Tibial nerve (tissue), 3 donors: Measurements from ENCODE around the gene RBM44.

GRCh38 chr2:237540271-237540765 is 26.1 kb upstream of the PRLH start:
- PRO-cap, result no peak
- RAMPAGE, long total RNA, 3 experiments, result no peak in any of the 3 experiments

- PRO-cap, result no peak
- RAMPAGE, long total RNA, 3 experiments, result no peak in any of the 3 experiments
These were observed 3.3 kb upstream of the RAB17 start for GRCh38 chr2:237593719-237594417.

DNA sequence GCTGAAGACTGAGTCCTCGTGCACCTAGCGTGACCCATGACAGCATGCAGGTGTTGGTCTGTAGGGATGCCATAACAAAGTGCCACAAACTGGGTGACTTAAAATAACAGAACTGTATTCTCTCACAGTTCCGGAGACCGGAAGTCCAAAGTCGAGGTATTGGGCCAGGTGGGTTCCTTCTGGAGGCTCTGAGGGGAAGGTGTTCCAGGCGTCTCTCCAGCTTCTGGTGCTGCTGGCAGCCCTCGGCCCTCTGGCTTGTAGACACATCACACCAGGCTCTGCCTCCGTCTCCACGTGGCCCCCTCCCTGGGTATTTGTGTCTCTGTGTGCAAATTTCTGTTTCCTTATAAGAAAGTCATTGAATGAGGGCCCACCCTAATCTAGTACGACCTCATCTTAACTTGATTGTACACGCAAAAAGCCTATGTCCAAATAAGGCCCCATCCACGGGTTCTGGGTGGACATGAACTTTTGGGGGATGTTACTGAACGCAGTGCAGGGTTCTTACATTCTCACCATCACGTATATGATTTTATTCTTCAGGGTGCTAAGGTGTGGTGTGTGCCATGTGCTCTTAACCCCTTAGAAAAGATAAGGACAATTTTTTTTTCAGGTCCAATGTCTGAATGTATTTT is 34.6 kb downstream of the LRRFIP1 start:
- PRO-cap, result no peak
- RAMPAGE, long total RNA, 3 experiments, result no peak in any of the 3 experiments

- PRO-cap, result no peak
- RAMPAGE, long total RNA, 3 experiments, result no peak in any of the 3 experiments
These were observed 35.3 kb downstream of the LRRFIP1 start for GRCh38 chr2:237662541-237663190.

- PRO-cap, result bidirectional peak, plus-strand start at chr2:237692156, minus-strand start at chr2:237691824
- RAMPAGE, long total RNA, 3 experiments, result no peak in any of the 3 experiments
These were observed 63.8 kb downstream of the LRRFIP1 start for GRCh38 chr2:237690853-237691987.

GRCh38 chr2:237693537-237694250 is 66.3 kb downstream of the LRRFIP1 start:
- PRO-cap, result no peak
- RAMPAGE, long total RNA, 3 experiments, result no peak in any of the 3 experiments

DNA sequence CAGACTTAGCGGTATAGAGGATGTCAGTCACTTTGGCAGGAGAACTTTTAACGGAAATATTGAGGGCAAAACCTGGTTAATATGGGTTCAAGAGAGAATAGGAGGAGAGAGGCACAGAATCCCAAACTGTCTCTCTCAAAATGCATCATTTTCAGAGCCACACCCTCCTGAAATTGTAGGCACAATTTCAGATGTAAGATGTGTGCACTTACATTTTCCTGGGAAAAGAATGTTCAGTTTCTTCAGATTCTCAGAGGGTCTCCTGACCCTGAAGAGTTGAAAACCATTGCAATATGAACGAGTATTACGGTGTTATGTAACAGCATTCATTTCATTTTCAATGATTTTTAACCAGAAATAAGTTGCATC is 76.5 kb upstream of the RBM44 start:
- PRO-cap, result no peak
- RAMPAGE, long total RNA, 3 experiments, result no peak in any of the 3 experiments

GRCh38 chr2:237732085-237732597 is 66.4 kb upstream of the RBM44 start:
- PRO-cap, result no peak
- RAMPAGE, long total RNA, 3 experiments, result no peak in any of the 3 experiments

GRCh38 chr2:237732959-237733833 is 65.4 kb upstream of the RBM44 start:
- PRO-cap, result no peak
- RAMPAGE, long total RNA, 3 experiments, result no peak in any of the 3 experiments

GRCh38 chr2:237798450-237798878 is at the start of gene RBM44:
Gene RBM44, plus strand, starts transcription at chr2:237798779.
- PRO-cap, result no peak
- RAMPAGE, long total RNA, 3 experiments, result no peak in any of the 3 experiments

DNA sequence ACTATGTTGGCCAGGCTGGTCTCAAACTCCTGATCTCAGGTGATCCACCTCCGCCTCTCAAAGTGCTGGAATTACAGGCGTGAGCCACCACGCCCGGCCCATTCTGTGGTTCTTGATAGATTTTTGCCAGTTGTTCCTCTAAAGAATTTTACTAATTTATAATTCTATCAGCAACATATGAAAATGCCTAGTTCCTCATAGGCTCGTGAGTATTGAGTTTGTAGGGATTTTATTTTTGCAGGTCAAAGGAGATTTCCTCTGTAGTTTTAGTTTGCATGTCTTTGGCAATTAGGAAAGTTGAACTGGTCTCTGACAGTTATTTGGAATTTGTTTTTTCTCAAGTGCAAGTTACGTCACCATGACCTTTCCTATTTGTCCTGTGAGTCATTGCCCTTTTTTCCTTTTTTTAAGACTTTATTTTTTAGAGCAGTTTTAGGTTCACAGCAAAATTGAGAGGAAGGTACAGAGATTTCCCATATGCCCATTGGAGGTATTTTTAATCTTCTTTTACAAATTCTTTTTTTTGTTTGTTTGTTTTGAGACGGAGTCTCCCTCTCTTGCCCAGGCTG is 28.9 kb downstream of the RAMP1 start:
- PRO-cap, result no peak
- RAMPAGE, long total RNA, 3 experiments, result no peak in any of the 3 experiments

DNA sequence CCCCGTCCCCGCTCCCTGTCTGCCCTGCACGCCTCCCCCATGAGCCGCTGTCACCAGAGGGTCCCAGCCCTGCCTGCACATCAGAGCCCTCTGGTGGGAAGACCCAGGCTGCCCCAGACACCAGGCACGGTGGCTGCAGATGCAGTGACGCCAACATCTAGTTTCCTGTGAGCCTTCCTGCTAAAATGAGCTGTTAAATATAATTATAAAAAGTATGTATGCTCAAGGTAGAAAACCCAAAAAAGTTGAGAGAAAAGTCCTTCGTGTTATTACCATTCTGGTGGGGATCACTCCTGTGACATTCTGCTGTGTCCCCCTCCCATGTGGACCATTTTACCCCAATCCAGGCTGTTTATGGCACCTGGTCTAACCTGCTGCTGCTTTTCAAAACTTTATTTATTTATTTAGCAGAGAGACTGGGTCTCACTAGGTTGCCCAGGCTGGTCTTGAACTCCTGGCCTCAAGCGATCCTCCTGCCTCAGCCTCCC is 43.3 kb downstream of the RAMP1 start:
- PRO-cap, result no peak
- RAMPAGE, long total RNA, 3 experiments, result no peak in any of the 3 experiments

DNA sequence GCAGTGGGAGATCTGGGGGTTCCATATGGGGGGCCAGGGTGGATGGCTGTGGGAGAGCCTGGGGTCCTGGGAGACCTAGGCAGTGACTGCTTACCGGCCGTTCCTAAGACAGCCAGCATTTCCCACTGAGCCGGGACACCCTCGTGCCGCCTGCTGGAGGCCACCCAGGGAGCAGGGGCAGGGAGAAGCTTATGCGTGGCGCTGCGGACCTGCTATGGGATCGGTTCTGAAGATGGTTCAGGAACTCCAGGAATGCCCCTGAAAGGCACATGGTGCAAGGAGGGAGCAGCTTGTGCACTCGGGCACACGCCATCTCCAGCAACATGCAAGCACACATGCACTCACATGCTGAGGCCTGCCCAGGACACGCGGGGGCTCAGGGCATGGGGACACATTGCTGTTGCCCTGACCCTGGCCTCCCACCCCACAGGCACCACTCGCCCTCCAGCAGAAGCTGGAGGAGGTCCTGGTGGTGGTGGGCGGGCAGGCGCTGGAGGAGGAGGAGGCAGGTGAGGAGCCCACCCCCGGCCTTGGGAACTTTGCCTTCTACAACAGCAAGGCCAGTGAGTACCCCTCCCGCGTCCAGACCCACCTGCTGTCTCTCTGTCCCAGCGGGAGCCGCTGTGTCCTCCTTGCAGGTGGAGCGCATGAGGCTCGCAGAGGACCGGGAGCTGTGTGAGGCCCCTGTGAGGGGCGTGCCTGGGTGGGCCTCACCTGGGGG is 4.1 kb downstream of the KLHL30 start:
- PRO-cap, result no peak
- RAMPAGE, long total RNA, 3 experiments, result no peak in any of the 3 experiments

GRCh38 chr2:238143519-238143932 is 5.1 kb downstream of the KLHL30 start:
- PRO-cap, result no peak
- RAMPAGE, long total RNA, 3 experiments, result no peak in any of the 3 experiments

- PRO-cap, result no peak
- RAMPAGE, long total RNA, 3 experiments, result no peak in any of the 3 experiments
These were observed 10.5 kb downstream of the ERFE start for GRCh38 chr2:238169245-238169703.

DNA sequence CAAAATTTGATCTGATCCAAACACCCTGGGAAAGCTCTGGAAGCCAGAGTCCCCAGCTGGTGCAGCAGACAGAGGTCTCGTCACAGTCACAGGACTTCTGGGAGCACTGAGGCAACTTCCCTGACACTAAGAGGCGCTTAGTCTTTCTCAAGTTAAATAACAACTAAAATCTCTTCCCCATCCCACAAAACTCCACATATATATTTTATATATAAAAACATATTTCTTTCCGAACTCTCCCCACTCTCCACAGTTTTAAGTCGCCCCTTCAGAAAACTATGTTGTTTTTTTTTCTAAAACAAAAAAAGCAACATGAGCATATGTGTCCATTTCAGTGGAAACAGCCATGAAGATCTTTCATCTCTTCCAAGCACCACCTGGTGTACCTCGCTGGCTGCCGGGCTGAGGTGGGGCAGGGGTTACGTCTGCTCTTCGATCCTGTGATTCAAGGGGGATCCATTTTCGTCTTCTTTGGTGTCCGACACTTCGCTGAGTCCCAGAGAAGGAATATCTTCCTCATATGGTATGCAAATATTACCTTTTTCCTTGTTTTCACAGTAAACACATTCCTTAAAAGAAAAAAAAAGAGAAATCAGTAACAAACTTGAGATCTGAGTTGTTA is 6.2 kb upstream of the HES6 start:
- PRO-cap, result no peak
- RAMPAGE, long total RNA, 3 experiments, result no peak in any of the 3 experiments

DNA sequence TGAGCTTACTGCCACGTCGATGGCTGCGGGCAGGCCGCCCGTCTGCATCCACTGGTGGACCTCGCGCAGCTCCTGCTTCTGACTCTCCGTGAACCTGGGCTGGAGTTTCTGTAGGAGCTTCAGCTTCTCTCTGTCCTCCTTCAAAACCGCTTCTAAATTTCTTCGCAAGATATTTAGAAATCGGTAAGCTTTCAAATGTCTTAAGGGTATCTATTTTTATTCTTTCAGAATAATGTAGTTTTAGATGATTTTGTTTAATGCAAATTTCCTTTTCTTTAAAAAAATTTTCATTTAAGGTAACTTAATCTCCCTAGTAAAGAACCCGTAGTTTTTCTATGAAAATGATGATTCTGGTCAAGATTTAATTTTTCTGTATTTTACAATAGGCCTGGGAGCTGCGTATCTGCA is 9.2 kb upstream of the HES6 start:
- PRO-cap, result no peak
- RAMPAGE, long total RNA, 3 experiments, result start-site peak on the minus strand in 1 of 3 experiments, centred at position 121 of the sequence, 10 reads per replicate

- PRO-cap, result no peak
- RAMPAGE, long total RNA, 3 experiments, result start-site peak on the minus strand in 1 of 3 experiments, at chr2:238250511-238250691 at its widest, 12 reads per replicate
These were observed 10.3 kb upstream of the HES6 start for GRCh38 chr2:238249981-238250753.

- PRO-cap, result no peak
- RAMPAGE, long total RNA, 3 experiments, result no peak in any of the 3 experiments
These were observed 1.4 kb downstream of the PER2 start for GRCh38 chr2:238287069-238287317.

DNA sequence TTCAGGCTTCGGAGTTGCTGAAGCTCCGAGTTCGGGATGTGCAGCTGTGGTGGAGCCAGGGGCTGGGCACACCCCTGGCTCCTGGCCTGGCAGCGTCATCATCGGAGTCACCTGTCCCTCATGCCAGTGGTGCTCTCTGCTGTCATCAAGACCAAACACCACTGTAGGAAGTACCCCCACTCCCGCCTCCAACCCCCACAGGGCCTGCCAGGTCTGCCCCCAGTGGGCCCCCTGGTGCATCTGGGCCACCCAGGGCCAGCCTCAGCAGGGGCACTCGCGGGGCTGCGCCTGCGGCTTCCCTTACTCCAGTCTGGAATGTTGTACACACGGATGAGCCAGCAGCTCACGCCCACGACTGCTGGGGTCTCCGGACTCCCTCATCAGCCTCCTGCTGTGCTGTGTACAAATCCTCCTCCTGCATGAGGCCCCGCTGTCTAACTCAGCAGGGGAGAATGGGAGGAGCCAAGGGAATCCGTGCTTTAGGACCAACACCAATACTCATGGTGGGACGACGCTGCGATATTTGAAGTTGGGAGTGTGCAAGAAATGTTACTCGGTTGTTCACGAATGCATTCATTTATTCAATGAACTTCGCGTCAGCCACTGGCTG is 783 bp upstream of the ASB1 start:
- PRO-cap, result no peak
- RAMPAGE, long total RNA, 3 experiments, result no peak in any of the 3 experiments